Frontal cortex (tissue), 2 donors: ENCODE measurements around a stretch of chr10.

- RAMPAGE, long total RNA: no peak
Measured at GRCh38 chr10:29830835-29831142, 196.0 kb upstream of the SVIL start.

GRCh38 chr10:30215567-30216084, 133.5 kb downstream of the MTPAP start:
- RAMPAGE, long total RNA: no peak

DNA sequence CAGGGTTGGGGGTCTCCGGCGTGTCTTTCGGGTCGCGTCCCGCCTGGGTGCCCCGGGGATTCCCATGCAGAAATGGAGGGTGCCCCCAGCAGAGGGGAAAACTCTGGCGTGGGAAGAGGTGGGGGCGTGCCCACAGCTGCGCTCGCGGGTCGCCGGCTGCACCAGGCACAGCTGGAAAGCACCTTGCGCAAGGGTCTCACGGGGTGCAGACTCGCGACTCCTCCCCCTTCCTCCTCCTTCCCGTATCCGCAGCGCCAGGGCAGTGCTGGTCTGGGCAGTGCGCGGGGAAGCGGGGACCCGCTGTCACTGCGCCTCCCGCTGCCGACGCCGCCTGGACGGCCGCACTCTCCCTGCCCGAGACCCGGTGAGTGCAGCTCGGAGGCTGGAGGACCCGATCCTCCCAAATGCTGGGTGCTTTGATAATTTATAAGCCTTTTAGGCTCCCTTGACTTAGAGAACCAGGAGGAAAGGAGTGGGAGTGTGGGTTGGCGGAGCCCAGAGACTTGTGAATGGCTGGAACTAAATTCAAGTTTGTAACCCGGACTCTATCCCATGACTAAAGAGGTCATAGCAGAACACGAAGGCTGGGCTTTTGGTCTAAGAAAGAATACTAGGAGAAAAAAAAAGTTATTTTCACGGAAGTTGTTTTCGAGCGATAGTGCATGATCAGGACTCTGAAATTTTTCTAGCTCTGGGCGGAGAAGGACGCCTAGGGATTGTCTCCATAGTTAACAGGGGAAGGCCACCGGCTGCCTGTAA, 580 bp downstream of the MAP3K8 start:
- RAMPAGE, long total RNA: no peak

- RAMPAGE, long total RNA: no peak
Measured at GRCh38 chr10:30439826-30440757, 6.1 kb downstream of the MAP3K8 start.

DNA sequence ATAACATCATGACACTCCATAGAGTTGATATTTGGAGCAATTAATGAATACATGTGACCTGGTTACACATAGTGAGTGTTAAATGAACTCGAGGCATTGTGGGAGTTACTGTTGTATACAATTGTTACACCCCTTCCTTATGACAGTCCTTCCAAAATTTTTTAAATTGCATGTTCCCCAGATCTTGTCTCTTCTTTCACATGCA, 9.2 kb downstream of the MAP3K8 start:
- RAMPAGE, long total RNA: no peak

DNA sequence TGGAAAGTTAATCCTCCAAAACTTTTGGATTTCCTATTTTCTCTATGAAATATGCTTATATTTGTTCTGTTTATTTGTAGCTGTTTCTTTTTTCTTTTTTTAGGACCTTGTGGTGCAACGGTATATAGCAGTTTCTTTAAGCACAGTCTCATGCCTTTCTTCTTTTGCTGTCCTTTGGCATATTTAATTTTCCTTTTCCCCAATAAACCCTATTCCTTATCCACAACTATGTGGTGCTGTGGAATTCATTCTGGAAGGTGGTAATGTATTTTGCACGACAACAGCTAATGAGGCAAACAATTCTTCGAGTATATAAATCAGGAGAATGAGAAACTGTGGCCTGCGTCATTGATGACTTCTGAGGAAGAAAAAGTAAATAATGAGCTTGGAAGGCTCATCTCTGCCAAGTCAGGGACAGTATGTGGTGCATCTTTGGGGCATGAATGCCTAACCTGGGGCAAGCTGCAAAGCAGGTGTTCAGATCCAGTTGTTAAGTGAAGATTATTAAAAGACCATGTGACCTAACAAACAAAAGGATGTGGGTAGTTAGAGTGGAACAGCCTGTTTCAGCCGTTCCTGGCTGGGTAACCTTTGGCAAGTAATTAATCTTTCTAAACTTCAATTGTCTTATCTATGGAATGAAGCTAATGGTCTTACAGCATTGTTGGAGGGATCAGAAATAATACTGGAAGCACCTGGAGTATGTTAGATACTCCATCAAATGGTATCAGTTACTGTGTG, 93.1 kb downstream of the LYZL2 start:
- RAMPAGE, long total RNA: no peak

DNA sequence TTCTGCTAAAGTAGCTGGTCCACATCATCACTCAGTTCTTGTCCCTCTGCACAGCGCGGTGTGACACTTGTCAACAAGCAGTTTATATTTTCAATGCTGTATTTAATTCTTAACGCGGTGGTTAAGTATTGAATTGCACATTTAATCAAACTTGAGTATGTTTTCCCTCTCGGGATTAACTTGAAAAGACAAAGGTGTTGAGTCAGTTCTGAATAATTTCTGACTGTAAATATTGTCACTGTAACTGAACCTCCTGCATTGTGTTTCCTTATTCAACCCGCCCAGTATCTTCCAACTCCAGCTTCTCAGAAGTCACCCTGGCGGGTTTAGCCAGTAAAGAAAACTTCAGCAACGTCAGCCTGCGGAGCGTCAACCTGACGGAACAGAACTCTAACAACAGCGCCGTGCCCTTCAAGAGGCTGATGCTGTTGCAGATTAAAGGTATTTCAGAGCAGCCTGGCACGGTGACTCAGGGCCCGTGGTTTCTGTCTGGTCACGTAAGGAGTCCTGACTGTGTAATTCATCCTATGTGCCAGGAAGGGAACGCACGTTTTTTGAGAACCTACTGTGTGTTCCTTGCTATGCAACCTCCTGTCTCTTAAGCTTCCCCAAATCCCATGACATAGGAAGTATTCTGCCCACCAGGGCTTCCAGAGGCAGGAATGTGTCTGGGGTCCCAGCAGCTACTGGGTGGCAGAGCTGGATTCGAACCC, 66.2 kb upstream of the LYZL2 start:
- RAMPAGE, long total RNA: no peak

GRCh38 chr10:30701085-30702140, 71.9 kb upstream of the LYZL2 start:
- RAMPAGE, long total RNA: no peak

DNA sequence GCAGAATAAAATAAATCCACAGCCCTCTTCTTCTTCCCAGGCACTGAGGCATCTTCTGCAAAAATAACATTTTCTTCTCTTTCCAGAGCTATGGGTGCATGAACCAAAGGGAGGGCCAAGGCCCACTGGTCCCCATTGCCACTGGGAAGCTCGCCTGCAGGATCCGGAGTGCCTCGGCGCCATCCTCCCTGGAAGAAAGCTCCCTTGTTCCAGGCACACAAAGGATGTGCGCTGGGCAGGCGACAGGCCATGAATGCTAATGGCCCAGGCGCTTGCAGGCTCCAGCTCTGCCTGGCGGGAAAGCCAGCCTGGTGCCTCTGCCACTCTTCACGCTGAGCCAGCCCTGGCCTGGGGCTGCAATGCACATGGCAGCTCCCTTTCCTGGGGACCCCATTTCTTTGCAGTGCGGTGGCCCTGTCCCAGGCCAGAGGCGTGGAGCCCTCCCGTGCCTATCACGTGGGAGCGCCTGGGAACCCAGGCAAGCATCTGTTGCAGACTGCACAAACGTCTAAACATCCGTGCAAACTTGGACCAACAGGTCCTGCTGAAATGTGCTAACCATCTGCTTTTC, 152.0 kb upstream of the LYZL2 start:
- RAMPAGE, long total RNA: no peak

DNA sequence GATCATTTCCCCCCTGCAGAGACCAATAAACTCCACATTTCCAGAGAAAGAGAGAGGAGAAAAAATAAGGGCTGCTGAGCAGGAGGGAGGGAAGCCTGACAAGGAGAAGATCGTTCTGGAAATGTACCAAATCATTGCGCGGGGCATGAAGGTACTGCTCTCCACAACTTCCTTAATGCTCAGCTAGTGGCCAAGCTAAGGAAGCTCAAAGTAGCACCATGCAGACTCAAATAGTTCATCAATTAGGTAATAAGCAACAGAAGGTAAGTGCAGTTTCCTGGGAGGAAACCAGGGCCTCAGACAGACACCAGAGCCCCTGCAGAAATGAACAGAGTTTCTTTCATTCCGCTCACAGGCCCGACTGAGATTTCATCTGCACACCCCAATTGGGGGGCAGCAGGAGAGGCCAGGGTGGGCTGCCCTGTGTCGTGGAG, 153.2 kb upstream of the LYZL2 start:
- RAMPAGE, long total RNA: no peak

- RAMPAGE, long total RNA: no peak
Measured at GRCh38 chr10:30919874-30920922, 111.5 kb downstream of the ZNF438 start.

GRCh38 chr10:30974733-30975378, 56.8 kb downstream of the ZNF438 start:
- RAMPAGE, long total RNA: no peak

DNA sequence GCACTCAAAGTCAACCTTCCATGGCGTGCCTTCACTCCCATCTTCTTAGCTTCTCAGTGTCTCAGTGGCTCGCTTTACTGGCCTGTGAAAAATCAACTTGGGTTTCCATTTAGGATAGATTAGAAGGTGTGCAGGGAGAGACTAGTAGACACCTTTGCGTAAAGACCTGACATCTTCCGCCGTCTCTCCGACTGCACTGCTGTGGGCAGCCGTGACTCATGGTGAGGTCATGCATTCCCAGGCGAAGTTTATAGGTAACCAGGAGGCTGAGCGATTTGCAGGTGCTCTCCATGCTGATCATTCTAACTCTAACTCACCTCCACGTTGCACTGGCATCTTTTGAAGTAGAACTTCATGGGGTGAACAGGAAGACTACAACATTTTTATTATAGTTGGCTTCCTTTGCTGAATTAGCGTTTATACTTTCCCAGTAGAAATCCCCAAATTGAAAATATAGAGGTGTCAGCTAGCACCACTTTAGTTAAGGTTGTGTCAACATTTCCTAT, 68.0 kb upstream of the ZNF438 start:
- RAMPAGE, long total RNA: no peak

DNA sequence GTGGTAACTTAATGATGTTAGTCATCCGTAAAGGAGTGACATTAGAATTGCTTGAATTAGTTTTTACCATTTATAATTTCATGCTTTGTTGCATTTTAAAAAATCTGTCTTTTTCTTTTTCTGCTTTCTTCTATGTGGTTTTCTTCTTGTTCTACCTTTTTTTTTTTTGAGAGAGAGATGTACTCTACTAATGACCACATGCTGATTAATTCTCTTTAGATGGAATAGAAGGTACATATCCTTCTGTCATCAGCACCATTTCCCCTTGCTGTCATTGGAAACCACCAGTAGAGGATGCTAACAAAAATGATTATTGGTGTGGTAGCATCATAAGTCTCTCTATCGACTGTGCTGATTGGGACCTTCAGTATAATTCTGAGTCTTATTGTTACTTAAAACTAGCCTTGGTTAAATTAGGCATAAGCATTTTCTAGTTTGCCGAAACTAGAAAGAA, 3.6 kb downstream of the ZEB1 start:
- RAMPAGE, long total RNA: no peak

DNA sequence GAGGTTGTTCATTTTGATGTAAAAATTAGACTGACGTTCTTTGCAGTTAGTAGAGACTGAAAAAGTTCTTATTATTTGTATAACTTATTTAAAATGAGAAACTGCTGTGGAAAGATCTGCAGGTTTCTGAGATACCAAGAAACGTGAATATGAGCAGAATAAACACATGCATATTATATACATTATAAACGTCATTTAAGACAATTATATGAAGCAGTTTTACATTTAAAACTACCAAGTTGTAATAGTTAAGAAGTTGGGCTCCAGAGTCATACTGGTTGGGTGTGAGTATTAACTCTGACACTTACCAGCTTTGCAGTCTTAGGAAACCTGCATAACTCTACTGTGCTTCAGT, 57.3 kb downstream of the ZEB1 start:
- RAMPAGE, long total RNA: no peak

DNA sequence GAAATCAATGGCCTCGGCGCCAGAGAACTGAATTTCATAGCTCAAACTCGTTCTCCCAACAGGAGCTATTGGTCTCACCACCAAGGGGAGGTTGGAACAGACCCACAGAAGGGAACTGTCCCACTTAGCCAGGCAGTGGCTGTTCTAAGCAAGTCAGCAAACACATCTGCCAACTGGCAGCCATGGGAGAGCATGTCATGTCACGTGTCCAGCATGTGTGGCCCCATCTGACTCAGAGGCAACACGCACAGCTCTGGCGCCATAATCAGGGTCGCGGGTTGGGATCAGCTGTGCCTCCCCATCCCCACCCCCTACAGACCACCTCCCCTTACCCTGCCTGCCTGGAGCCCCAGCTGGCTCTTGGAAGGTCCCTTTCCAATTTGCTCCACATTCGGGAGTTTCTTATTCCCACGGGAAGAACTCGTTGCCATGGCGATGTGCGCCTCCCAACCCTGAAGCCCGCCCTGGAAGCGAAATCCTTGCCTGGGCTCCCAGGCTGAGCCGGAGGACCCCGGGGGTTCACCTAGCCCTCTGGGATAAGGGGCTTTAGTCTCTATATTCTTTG, 283.5 kb downstream of the ZEB1 start:
- RAMPAGE, long total RNA: no peak

DNA sequence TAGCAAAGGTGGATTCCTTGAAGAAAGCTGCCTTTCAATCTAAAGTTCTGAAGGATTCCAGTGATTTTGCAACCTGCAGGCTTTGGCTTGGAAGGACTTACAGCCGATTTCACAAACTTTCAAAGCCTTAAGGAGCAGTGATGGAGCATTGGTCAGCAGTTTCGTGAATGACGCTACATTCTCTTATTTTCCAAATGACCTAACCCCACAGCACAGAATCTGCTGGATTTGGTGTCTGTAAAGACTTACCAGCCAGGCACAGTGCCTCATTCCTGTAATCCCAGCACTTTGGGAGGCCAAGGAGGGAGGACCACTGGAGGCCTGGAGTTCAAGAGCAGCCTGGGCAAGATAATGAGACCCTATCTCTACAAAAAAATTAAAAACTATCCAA, 167.4 kb downstream of the ARHGAP12 start:
- RAMPAGE, long total RNA: no peak

GRCh38 chr10:31876837-31877496, 51.7 kb downstream of the ARHGAP12 start:
- RAMPAGE, long total RNA: no peak

DNA sequence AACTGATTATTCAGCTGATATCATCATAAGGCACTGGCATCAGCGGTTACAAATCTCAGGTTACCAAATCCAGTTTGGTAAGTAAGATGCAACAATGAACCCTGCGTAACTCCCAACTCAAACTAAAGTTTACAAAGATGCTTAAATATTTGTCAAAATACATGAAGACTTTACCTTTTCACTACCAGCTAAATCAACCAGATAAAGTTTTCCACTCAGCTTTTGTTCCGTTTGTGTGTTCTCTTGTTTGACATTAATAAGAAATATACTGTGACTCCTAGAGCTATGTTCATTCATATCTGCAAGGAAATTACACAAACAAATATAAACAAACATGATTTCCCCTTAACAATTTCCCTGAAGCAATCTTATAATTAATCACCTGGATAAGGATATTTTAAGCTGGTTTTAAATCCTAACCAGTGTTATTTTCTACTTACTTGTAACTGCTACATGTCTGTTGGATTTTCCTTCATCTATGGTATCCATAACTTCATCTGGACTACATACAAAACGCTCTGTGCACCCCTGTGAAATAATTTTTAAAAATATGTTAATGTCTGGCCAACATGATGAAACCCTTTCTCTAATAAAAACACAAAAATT, 19.0 kb downstream of the KIF5B start:
- RAMPAGE, long total RNA: no peak

- RAMPAGE, long total RNA: no peak
Measured at GRCh38 chr10:32141038-32141469, 84.8 kb upstream of the KIF5B start.